Bile duct (tissue), 1 donor: ENCODE results near the genes BCL6B, CLEC10A, DVL2, CTDNEP1 and CLDN7.

DNA sequence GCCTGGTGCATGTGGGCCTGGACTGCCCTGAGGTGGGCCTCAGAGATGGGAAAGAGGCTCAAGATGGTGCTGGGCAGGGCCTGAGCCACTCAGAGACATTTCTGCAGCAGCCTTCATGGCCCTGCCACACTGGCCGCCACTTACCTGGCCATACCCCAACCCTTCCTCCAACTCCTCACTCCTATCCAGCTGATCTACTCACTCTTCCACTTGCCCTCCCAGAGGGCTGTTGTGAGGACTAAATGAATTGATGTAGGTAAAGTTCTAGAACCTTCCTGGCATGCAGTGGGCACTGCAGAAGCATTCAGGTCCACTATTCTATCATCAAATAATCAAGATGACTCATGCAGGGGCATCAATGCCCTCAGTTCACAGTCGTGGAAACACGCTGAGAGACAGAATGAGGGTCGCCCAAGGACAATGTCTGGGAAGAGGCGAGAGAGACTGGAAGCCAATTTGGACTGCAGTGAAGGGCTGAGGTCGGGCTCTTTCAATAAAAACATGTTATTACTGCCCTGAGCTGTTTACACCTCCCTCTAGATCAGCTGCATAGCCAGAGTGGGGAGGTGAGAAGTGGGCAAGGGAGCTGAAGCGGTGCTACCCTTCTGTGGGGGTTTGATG is 120.2 kb downstream of the WSCD1 start:
- PRO-cap, result no peak

- PRO-cap, result no peak
These were observed 48.7 kb downstream of the PIMREG start for GRCh38 chr17:6492776-6493451.

DNA sequence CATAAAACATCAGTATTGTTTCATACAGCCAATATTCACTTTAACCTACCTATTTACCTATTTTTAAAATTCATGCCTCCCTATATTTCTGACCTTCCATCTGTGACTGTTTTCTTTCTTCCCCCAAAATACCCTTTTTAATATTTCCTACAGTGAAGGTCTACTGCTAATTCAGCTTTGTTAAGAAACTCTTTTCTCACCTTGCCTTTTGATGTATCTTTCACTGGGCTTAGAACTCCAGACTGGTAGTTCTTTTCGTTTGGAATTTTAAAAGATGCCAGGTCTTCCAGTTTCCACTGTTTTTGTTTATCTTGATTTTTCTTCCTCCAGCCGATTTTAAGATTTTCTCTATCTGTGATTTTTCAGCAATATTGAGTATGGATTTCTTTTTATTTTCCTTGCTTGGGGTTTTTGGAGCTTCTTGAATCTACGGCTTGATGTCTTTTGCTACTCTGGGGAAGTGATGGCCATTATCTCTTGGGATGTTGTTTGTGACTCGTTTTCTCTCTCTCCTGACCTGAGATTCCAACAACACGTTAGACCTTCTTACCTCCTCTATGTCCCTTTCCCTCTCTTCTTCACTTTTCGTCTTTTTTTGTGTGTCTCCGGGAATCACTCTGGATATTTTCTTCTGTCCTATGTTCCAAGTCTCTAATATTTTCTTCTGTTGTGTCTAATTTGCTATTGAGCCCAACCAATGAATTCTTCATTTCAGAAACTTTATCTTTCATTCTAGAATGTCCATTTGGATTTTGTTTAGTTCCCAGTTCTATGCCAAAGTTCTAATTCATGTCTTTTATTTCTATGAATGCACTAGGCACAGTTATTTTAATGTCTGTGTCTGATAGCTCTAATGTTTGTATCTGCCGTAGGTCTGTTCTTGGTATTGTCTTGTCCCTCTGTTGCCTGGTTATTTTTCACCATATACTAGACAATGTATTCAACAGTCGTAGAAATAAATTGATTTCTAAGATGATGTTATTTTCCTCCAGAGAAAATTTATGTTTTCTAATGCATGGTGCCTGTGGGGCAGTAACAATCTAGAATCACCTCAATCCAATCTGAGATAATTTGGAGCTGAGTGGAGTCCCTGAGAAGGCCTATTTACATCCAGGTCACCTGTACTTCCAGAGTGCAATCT is 27.0 kb upstream of the PITPNM3 start:
- PRO-cap, result no peak

DNA sequence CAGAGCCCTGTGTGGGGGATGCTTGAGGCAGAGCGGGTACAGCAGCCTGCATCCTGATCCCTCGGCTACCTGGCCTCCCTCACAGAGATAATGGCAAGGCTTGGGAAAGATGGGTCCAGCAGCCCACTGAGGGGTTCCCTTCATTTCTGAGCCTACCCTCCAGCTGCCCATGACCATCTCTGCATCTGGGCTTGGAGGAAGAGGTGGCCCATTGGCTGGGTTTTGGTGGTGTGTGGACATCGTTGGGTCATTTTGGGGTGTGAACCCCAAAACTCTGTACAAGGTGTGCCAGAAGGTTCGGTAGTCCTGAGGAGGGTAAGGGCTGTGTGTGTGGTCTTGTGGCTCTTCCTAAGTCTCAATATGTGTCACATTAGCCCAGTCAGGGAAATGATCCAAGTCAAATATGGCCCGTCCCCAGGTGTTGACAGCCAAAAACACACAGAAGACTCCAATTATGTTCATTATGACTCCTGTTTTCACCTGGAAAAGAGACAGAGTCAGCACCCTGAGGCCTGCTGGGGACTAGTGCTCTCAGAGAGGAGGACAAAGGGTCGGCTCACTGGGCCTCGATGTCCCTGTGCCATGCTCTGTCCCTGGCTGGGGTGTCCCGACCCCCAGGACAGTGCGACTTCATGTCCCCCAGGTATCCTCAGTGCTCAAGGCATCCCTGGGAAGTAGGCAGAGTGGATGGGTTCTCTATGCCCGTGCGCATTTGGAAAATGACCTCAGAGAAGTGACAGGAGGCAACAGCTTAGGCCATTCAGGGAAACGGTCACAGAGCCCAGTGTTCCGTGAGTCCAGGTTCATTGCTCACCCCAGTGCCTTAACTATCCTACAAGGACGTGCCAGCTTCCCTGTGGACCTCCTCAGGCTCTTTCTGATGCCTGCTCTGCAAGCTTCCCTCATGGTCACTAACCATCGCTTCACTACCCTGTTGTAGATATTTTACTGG is 27.0 kb downstream of the SLC13A5 start:
- PRO-cap, result no peak

GRCh38 chr17:6709712-6710347 is 3.3 kb downstream of the SLC13A5 start:
- PRO-cap, result no peak

GRCh38 chr17:6913545-6914374 is 82.1 kb upstream of the ALOX12 start:
- PRO-cap, result no peak

DNA sequence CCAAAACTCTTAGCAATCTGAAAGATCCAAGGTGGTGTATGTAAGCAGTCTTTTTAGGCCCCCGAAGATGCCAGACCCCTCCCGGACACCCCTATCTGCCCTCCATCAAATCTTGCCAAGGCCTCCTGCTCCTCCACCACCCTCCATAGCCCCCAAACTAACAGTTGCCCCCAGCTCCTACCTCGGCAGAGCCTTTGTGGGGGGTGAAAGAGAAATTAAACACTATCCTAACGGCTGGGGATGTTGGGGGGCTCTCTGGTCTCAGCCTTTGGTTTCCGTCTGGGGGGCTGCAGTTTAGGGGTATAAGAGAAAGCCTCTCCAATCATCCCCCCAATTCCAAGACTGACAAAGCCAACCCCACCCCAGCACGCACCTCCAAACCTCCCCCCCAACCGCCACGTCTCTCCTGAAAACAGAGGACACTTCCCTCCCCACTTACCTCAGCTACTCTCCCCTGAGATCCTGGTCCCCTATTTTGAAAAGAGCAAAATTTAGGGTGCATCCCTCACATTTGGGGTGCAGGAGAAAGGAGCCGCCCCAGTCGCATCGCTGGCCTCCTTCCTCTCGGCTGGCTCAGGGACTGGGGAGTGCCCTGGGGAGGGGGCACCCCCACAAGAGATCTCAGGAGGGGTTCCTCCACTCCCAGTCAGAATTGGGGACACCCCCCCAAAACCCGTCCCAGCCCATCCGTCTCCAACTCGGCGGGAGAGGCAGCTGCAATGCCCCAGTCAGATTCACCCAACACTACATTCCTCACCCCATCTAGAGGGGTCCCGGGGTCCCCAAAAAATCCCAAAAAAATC is 3.7 kb upstream of the BCL6B start:
- PRO-cap, result no peak

DNA sequence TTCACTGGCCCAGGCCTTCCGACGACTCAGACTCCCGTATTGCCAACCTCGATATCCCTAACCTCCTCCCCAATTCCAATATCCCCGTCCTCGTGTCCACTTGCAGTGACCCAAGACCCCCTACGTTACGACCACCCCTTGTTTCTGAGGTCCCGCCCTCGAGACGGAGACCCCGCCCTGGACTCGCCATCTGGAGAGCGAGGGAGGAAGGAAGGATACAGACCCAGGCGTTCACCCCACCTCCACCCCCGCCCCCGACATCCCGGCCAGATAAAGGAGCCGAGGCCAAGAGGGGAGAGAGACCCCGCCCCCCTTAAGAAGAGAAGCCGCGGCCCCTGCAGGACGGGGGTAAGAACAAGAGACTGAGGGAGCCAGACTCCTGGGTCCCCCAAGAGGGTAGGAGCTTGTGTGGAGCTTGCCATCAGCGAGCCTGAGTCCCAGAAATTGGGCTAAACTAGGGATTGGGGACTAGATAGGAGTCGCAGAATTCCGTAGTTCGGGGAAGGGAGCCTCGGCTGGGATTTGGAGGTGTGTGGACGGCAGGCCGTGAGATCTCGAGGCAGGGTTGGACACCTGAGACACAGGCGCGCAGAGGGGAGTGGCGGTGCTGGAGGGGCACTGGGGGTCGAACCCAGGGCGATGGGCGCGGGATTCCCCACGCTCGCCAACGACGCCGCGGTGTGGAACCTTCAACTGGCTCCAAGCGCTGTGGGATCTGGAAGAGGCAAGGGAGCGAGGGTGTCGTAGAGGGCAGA is at the start of gene BCL6B:
BCL6B (plus strand) TSS at position 299 of the 755 bp plus-strand sequence.
- PRO-cap, result bidirectional peak, plus-strand start at position 316 of the sequence, minus-strand start at position 262 of the sequence

DNA sequence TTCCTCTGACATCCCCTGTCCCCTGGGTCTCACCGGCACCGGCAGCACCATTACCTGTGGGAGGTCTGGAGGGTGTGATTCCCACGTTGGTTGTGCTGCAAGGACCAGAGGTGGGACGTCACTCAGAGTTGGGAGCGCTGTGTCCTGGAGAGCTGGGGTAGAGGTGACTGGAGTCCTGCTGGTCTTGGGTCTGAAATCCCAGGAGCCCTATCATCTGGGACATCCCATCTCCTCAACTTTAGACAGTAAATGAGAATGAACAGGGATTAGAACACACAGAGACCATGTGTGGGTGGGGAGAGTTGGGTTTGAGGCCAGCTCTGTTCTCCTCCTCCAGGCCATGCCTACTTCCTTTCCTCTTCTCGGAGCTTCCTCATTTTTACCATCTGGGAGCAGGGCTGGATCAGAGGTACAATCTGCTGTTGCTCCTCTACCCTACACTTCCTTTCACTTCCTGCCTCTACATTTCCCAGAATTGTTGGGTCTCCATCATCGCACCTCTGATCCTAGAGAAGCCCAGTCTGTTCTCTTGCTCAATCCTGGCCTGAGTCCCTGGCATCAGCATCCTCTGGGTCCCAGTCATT is at the start of gene CLEC10A:
CLEC10A (minus strand) TSS at position 254 of the 584 bp plus-strand sequence.
- PRO-cap, result bidirectional peak, plus-strand start at position 385 of the sequence, minus-strand start at position 286 of the sequence

GRCh38 chr17:7091247-7091846 is 11.3 kb upstream of the CLEC10A start:
- PRO-cap, result no peak

- PRO-cap, result no peak
These were observed 15.7 kb downstream of the ASGR2 start for GRCh38 chr17:7098900-7099308.

GRCh38 chr17:7133295-7133983 is 18.8 kb upstream of the ASGR2 start:
- PRO-cap, result unidirectional peak, minus-strand start at chr17:7133530

- PRO-cap, result bidirectional peak, plus-strand start at chr17:7178371, minus-strand start at chr17:7178157
These were observed 1.0 kb downstream of the ASGR1 start for GRCh38 chr17:7177997-7178743.

DNA sequence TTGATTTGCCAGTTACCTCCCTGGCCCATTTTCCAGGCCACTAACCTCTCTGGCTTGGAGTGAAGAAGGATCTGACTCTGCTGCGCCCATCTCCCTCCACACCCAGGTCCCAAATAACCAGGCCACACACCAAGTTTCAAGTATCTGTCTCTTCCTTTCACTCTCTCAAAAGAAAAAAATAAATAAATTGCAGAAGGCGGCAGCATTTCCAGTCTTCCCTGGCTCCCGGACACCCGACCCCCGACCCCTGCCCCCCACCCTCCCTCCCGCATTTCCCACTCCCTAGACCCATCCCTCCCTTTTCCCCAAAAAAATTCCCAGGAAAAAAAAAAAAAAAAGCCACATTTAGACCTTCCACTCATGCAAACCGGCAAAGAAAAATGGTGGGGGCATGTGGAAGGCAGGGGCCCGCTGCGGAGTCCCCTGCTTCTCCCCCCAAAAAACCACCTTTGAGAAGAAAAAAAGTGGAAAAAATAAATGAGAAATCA is 10.6 kb upstream of the ASGR1 start:
- PRO-cap, result no peak

DNA sequence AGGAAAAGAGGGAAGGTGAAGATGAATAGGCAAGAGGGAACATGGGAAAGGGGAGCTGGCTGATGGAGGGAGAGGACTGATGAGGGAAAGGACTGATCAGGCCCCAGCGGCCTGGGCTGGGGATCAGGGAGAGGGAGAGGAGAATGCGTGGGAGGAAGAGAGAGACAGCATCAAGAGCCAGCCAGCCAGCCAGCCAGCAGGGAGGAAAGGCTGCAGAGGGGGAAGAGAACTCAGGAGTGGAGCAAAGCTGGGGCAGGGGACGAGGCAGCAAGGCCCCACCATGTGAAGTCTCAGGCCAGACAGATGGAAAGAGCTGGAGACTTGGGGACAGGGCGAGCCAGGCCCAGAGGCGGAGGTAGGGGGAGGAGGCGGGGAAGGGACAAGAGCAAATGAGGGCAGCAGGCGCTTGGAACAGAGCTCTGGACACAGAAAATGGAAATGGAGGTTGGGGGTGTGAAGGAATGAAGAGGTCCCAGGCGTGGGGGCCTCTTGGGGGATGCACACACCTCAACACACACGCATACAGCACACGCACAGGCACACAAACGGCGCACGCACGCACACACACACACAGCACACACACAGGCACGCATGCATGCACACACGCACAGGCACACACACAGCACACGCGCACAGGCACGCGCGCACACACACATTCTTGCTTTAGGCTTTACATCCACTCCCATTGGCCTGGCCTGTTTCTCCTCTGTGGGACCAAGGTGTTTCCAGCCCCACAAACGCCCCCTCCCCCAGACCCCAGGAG is 10.1 kb downstream of the DLG4 start:
- PRO-cap, result no peak

- PRO-cap, result bidirectional peak, plus-strand start at chr17:7234615, minus-strand start at chr17:7234517
These were observed at the start of gene DVL2 for GRCh38 chr17:7233854-7235178. Gene DVL2, minus strand, starts transcription at chr17:7234517.

DNA sequence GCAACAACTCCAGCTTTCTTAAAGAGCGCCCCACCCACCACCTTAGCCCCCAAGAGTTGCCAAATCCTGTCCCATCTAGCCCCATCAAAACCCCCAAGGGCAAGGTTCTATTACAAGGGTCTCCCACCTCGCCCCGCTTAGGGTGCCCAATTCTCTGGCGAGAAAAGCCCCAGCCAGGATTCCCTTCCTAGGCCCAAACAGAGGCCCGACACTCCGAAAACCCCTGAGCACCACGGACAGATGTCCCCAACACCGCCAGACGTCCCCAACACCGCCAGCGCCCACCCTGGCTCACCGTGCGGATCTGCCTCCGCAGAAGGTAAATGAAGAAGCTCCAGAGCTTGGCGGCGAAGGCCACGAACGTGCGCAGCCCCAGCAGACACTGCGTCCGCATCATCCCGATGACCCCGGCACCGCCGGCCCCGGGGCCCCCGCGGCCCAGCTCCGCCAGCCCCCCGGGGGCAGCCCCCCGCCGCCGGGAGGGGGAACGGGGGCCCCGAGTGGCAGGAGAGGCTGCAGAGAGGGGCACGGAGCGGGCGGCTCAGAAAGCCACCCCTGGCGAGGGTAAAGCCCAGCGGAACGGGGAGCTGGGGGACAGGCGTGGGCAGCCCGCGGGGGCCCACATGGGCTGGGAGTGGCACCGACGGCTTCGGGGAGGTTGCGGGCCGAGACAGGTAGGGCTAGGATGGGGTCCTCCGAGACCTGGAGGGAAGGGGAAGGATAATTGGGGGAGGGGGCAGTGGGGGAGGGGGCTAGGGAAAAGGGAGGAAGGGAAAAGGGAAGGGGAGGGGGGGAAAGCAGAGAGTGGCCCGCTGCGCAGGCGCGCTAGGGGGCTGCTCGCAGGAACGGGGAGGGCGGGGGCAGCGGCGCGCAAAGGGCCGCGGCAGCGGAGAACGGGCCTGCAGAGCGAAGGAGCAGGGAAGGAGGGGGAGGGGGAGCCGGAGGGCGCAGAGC is at the start of gene CTDNEP1:
CTDNEP1 (minus strand) TSS at position 835 of the 954 bp plus-strand sequence.
- PRO-cap, result bidirectional peak, plus-strand start at position 842 of the sequence, minus-strand start at position 806 of the sequence

- PRO-cap, result no peak
These were observed 566 bp downstream of the CLDN7 start for GRCh38 chr17:7261750-7262073.

DNA sequence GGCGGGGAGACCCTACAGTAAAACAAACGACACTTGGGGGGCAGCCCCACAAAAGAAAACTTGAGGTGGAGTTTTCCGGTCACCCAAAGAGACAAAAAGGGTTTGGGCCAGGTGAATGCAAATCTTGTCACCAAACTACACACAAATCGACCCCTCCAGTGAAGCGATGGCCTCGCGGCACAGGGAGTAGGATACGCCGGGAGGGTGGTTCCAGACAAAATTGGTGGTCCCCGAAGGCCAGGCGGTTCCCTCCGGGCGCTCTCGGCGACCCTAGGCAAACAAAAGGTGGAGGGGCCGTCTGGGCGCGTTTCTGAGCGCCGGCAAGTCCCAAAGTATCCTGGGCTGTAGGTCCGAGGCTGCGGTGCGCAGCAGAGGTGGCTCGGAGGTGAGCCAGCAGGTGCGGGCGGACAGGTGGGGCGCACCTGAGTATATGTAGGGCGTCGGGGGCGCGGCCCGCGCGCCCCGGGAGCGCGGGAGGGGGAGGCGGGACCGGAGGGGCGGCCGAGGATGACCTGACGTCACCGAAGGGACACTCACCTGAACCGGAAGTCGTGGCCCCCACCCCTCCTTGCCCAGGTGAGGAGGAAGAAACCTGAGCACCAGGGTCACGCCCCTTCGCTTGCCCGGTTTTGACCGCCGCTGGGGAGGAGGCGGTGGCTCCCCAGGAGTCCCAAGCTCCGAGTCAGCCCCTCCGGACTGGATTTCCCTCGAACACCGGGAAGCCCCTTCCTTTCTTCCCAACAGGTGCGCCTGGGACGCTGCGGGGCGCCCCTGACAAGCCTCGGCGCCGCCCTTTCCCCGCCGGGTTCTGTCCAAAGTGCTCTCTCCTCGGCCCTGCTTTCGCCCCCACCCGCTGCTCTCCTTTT is at the start of gene CLDN7:
CLDN7 (minus strand) TSS at position 405 of the 866 bp plus-strand sequence.
- PRO-cap, result bidirectional peak, plus-strand start at position 667 of the sequence, minus-strand start at position 405 of the sequence

- PRO-cap, result no peak
These were observed 1.5 kb upstream of the CLDN7 start for GRCh38 chr17:7263768-7264157.